ENCODE results near the genes SPINK5 and ARHGEF37.

DNA sequence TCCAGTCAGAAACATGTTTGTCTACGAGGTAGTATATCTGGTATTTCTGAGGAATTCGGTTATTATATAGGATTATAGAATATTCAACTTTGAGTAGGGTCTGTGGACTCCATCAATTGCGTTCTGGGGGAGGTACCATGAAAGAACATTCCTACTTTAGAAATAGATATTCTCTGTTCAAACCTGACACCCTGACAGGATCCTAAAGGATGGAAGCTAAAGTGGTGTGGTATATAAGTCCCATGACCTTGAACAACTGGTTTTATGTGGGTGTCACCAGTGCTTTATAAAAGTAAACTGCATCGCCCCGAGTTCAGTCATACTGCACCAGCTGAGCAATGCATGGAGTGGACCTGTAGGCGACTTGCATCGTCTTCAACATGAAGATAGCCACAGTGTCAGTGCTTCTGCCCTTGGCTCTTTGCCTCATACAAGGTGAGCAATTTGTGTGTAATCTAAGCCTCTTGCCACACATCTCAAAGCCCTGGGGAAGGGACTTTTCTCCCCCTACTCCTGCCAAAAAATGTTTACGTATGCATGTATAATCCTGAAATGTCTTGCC, at the start of gene SPINK5:
SPINK5 (plus strand) TSS at position 316 of the 562 bp plus-strand sequence.
- RRBS, result no CpG with 5 or more reads among the region's 8 CpGs

- RRBS, result no CpG with 5 or more reads among the region's 5 CpGs
Observed at GRCh38 chr5:148071880-148072717, 8.3 kb downstream of the SPINK5 start.

DNA sequence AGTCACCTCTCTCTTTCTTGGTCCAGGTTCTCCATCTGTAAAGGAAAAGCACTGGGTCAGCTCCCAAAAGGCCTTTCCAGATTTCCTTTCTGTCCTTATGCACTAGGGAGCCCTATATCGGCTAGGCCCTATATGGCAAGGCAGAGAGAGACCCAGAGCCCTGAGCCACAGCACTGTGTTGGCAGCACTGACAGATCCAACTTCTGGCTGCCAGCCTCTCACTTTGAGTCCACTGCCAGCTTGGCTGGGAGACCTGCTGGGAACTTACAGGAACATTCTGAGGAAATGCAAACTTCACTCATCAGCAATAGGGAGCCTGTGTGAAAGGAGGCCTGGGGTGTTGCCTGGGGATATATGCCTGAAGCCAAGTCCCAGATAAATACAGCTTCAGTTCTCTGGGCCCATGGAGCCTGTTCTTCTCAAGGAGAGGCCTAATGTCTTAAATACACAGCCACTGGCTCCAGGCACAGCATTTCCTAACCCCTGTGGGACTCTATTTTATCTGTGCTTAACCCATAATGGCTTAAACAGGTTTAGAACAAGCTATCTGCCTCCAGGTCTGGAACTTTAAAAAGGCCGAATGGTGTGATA, 78.0 kb downstream of the ADRB2 start:
- RRBS, result no CpG with 5 or more reads among the region's 2 CpGs

GRCh38 chr5:148970265-148970572, 92.6 kb downstream of the SH3TC2 start:
- RRBS, result no CpG with 5 or more reads among the region's 2 CpGs

DNA sequence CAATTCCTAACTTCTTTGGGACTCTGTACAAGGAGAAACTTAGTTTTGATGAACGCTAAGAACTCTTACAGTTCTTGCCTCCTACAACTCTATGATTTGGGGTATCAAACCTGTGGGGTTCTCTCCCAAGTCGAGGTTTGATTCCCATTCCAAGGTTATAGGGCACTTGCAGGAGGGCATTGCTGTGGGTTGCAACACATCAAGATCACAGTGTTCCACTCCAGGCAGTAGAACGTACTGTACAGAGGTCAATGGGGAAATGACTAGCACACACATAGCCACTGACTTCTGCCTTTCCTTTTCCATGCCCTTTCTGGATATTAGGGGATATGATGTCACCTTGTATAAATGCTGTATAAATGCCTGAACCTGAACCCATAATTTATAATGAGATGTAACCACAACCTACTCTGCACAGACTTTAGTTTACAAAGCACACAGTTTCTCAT, 5.9 kb upstream of the ABLIM3 start:
- RRBS, result no CpG with 5 or more reads among the region's 3 CpGs

DNA sequence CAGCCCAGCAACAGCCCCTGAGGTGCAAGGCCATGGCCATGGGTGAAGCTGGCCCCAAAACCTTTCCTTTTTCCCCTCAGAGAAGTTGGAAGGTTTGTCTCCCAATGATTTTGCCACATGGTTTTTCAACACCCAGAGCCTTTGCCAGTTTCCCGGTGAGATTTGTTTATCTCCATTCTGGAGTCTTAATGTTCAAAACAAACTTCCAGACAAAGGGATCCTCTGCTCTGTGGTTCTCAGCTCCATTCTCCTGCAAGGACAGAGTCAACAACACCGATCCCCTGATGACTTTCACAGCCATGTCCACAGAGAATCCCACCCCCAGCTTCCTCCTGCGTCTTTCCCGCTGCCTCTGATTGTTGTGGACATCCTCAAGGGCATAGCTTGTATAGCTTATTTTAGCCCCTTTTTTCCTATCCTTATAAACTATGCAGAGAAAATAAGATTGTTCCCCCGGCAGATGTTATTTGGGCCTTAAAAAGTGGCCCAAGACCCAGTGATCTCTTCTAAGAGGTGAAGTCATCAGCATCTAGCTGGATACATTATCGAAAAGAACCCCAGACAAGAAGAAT, 3.1 kb upstream of the ABLIM3 start:
- RRBS, result no CpG with 5 or more reads among the region's 6 CpGs

DNA sequence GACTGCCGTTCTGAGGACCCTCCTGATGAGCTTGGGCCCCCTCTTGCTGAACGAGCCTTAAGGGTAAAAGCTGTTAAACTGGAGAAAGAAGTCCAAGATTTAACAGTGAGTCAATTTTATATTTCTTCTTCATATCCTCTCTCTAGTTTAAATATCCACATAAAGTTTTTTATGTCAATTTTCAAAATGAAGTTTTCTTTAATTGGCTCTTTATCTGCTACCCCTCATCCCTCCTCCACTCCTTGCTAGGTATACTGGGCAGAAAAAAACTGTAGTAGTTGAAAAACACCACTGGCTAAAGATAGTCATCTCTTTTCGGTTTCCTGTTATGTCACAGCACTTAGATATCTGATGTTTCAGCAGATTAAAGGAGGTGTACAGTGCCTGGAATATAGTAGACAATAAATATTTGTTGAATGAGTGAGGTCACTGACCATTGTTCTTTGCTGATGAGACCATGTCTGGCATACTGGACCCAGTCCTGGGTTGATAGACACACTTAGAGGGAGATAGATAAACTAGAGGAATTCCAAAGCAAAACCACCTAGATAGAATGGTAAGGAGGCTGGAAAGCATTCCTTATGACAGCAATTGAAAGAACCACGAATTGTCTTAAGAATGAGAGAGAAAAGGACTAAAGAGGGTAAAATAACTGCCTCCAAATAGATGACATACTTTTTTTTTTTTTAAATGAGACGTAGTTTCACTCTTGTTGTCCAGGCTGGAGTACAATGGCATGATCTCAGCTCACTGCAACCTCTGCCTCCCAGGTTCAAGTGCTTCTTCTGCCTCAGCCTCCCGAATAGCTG, 3.2 kb downstream of the GRPEL2 start:
- RRBS, result no CpG with 5 or more reads among the region's 6 CpGs

- RRBS, result no CpG with 5 or more reads among the region's 7 CpGs
Observed at GRCh38 chr5:149415079-149415869, 36.2 kb upstream of the IL17B start.

DNA sequence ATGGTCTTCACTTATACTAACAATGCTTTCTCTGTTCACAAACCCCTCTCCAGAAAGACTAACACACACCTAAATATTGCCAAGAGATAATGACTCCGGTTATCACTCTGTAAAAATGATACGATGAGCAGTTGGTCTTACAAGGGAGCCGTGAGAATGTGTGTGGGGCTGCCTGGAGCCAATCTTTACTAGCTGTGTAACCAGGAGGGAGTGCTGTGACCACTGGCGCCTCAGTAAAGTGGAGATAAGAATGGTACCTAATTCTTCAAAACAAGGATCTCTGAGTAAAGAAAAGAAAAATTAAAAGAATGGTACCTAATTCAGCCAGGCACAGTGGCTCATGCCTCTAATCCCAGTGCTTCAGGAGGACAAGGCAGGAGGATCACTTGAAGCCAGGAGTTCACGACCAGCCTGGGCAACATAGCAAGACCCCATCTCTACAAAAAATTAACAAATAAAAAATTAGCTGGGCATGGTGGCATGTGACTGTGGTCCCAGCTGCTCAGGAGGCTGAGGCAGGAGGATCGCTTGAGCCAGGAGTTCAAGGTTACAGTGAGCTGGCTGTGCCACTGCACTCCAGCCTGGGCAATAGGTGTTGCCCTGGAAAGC, 40.0 kb upstream of the IL17B start:
- RRBS, result no CpG with 5 or more reads among the region's 6 CpGs

DNA sequence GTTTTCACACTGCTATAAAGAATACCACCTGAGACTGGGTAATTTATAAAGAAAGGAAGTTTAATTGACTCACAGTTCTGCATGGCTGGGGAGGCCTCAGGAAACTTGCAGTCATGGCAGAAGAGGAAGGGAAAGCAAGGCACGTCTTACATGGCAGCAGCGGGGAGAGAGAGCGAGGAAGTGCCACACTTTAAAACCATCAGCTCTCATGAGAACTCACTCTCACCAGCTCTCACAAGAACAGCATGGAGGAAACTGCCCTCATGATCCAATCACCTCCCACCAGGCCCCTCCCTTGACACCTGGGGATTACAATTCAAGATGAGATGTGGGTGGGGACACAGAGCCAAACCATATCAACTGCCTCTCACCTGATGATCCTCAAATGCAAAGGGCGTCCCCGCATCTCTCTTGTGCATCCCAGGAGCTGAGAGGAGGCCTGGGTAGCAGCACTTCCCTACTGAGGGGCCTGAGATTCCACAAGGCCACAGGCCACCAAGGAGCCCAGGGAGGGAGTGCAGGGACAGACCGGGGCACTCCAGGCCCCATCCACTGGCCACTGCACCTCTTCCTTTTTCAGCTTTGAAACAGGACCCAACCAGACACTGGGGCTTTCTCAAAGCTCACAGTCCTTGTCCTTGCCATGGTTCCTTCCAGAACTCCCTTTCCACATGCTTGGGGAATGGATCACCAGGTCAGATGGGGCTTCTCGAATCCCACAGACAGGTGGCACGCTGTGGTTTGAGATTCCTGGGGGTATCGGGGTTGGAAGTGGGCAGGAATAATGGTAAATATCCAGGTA, 54.5 kb upstream of the IL17B start:
- RRBS, result no CpG with 5 or more reads among the region's 9 CpGs

DNA sequence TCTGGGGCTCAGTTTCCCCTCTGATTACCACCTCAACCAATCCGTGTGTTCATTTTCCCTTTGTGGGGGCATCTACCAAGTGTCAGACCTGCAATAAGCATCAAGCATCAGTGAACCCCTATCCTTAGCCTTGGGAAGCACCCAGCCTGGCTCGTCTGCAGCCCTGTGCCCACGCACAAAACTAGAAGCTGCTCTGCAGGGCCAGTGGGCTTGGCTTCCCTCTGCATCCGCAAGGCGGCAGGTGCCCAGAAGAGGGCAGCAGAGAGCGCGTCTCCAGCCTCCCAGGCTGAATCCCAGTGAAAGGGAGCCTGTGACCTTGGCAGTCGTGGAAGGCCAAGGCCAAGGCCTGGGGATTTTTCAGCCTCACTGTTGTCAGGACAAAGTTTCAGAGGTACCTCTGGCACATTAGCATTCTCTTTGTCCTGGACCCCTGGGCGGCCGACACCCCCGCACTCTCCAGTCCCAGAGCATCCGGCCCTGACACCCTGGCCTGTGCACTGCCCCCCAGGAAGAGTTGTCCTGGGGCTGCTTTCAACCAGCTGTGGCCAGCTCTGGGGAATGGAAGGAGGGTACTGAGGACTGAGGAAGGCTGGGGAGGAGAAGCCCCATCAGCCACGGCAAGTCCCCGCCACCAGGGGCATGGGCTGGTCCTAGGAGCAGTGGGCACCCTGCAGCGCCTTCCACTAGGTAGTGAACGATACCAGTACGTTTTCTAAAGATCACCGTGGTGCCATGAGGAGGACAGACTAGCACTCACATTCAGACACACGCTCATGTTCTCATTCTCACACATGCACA, 63.6 kb upstream of the IL17B start:
- RRBS, result no CpG with 5 or more reads among the region's 19 CpGs

GRCh38 chr5:149561669-149562282, 10.5 kb upstream of the CSNK1A1 start:
- RRBS, result no CpG with 5 or more reads among the region's 3 CpGs

DNA sequence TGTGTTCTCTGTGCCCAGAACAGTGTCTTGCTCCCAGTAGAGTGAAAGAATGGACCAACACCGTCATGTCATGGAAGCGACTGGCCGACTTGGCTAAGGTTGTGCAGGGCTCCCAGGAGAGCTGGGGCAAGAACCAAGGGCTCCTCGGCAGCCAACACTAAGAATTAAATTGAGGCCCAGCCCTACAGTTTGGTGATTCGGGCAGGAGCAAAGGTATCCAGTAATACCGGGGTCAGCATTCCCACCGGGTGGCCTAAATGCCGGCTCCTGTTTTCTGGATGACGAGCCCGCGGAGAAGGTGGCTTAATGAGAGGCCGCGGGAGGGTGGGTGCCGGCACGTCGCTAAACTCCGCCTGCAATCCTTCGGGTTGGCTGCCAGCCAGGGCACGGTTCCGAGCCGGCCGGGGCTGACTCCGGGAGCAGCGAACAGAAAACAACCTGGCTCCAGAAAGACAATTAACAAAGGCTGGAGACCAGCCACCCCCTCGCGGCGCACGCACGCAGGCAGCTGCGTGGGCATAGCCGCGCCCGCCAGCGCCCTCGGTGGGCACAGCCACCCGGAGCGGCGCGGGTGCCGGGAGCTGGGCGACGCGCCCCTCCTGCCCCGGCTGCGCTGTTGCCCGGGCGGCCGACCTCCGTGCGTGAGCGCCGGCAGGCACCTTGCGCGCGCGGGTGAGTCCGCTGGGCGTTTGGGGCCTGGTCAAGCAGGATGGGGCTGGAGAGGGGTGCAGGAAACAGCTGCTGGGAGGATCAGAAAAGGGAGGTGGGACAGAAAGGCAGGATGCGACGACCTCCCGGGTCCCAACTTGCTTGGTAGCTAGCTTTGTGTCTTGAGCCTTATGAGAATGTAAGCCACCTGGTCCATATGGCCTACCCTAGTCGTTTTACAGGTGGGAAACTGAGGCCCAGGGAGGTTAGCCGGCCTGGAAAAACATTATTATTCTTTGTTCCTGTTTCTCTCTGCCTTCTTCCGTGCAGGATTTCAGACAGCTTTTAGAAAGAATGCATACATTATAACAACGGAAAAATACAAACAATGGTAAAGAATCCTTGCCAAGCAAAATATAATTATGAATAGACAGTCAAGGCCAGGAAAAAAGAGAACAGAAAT, at the start of gene ARHGEF37:
ARHGEF37 (plus strand) TSS at position 546 of the 1,111 bp plus-strand sequence.
- RRBS, result 4% methylated on average over 14 of the region's 65 CpGs

- RRBS, result 3% methylated on average over 24 of the region's 57 CpGs
Observed at GRCh38 chr5:149731395-149731947, 1.4 kb downstream of the PPARGC1B start.

- RRBS, result no CpG with 5 or more reads among the region's 4 CpGs
Observed at GRCh38 chr5:149733001-149733769, 3.1 kb downstream of the PPARGC1B start.

GRCh38 chr5:149773374-149774145, 43.5 kb downstream of the PPARGC1B start:
- RRBS, result no CpG with 5 or more reads among the region's 13 CpGs

DNA sequence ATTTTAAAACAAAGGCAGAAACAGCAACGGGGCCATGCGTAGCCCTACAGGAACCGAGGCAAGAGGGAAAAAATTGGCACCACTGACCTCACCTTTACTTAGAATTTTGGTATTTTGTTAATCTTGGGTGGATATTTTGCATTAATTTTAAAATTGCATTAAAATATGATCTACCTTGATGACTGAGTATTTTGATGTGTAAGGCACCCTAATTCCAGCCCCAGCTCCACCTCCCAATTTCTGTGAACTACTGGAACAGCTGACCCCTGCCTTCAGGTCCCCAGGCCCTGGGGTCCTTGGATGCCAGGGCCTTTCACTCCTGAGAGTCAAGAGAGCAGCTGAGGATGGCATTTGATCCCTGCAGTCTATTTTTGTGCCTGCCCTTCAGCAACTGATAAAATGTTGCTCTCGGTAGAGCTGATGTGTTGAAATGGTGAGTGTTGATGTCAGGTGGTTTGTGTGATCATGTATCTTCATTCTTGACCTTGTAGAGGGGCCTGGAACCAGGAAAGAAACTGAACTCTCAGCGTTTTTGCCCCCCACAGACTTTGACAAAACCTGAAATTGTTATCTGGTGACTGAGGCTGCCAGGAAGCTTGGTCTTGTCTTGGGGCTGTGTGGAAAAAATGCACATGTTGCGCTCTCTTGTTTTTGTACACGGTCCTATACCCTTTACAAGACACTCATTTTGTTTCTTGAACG, 78.1 kb downstream of the PPARGC1B start:
- RRBS, result no CpG with 5 or more reads among the region's 8 CpGs

DNA sequence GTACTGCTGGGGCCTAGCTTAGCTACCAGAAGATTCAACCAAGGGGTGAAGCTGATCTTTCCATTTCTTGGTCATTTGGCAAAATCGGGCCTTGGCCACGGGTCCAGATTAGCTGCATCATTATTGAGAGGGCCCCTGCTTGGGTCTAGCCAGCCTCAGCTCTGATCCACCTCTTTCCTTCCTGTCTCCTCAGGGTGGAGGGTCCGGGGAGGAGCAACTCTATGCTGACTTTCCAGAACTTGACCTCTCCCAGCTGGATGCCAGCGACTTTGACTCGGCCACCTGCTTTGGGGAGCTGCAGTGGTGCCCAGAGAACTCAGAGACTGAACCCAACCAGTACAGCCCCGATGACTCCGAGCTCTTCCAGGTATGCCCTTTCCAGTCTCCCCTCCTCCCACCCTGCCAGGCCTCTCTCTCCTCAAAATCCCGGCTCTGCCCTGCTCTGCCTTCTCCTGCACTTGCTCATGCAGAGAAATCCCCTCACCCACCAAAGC, 90.2 kb downstream of the PPARGC1B start:
- RRBS, result no CpG with 5 or more reads among the region's 8 CpGs

GRCh38 chr5:150000847-150001669, 519 bp downstream of the HMGXB3 start:
- RRBS, result 0% methylated on average over 5 of the region's 62 CpGs

DNA sequence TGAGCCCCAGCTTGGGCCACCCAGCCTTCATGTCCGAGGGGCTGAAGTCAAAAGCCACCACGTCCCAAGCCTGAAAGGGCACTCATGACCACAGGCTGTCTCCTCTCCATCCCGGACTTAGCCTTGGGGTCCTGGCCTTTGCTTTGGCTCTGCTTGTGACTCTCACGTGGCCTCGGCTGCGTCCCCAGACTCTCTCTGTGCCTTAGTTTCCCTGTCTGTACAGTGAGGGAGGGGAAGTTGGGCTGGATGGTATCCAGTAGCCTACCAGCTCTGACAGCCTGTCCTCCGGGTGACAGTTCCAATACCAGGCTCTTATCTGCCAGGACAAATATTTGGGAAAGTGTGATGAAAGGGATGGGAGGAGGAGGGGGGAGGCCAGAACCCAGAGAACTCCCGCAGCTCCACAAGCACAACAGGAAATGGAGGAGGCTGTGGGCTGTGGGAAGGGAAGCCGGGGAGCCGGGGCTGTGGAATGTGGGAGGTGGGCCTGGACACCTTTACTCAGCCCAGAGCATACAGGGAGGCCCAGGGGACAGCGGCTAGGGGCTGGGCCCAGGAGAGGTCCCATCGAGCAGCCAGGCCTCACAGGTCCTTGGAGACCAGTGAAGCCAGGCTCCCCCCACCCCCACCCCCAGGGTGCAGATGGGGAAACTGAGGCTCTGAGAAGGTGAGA, 18.4 kb downstream of the PDGFRB start:
- RRBS, result no CpG with 5 or more reads among the region's 12 CpGs

Measured in epidermal melanocyte (primary cell).